Temporal lobe (tissue), 2 donors: ENCODE measurements around a stretch of chr7.

- RAMPAGE, long total RNA: no peak
Observed at GRCh38 chr7:729552-730394, 2.7 kb upstream of the PRKAR1B start.

DNA sequence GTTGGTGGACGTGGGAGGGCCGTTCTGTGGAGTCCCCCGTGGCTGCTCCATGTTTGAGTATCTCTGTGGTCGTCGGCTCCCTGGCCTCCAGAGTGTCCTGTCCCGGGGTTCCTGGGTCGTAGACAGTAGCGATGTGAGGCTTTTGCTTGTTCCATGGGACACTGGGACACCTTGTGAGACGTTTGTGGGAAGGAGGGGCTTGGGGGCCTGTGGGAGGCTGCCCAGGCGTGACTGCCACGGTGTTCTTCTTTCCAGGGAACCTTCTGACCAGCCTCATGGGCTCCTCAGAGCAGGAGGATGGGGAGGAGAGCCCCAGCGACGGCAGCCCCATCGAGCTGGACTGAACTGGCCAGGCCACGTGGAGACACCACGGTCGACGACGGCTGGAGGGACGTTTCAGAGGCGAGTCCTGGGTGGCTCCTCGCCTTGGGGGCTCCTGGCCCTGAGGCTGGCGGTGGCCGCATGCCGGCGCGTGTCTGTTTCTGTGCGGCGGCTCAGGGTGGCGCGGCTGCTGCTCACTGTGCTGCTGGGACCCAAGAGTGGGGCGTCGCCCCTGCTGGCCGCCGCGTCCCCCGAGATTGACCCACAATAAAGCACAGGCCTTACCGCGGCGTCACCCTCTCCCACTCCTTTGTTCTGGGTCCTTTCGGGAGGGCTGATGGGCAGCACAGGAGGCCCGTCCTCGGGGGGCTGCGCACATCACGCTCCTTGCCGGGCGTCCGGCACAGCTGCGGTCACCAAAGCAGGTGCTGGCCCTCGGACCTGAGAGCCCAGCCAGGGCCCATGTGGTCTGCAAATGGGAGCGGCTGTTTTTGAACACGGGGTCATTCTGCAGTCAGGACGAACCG lies 18.9 kb downstream of the GET4 start:
- RAMPAGE, long total RNA: no peak

GRCh38 chr7:925599-926058 lies 28.9 kb downstream of the ADAP1 start:
- RAMPAGE, long total RNA: no peak

GRCh38 chr7:964740-965470 lies 10.4 kb upstream of the ADAP1 start:
- RAMPAGE, long total RNA: no peak

DNA sequence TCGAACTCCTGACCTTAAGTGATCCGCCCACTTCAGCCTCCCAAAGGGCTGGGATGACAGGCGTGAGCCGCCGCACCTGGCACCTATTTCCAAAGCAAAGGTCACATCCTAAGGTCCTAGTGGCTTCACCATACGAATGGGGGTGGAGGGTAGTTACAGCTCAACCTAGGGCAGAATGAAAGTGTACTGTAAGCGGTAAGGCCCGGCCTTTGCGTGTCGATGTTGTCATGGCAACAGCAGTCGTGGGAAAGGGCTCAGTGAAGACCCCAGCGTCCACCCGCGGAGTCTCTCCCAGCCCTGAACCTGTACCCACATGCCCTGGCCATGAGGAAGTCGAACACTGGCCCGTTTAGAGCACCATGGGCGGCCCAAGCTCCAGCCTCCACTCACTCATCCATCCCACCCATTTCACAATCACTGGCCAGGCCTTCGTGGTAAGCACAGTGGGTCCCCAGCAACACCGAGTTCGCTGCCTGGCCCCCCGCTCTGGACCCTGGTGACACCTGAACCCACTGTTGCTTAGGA lies 1.7 kb upstream of the COX19 start:
- RAMPAGE, long total RNA: no peak

DNA sequence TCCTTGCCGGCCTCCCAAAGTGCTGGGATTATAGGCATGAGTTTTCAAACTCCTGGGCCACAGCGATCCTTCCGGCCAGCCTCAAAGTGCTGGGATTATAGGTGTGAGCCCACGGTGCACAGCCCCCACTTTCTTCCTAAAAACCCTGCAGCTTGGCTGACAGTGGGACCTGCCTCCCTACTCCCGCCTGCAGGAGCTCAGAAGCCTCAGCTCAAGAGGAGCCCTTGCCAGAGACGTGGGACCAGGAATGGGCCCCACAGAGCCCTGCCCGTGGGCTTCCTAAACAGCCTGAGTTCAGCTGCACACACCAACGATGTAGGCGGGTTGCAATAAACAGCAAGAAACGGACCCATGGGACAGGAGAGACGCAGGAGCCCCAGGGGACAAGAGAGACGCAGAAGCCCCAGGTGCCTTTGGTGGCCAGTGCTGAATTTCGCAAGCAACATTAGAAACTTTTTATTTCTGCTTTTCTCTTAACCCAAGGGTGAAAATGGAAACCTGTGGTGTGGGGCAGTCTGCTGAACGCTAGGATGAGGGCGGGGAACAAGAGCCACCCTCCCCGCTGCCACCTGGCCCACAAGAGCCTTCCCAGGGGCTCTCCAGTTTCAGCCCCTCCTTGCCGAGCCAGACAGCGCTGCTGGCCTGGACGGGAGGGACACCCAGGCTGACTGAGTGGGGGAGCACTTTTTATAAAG lies 20.1 kb upstream of the GPR146 start:
- RAMPAGE, long total RNA: no peak

DNA sequence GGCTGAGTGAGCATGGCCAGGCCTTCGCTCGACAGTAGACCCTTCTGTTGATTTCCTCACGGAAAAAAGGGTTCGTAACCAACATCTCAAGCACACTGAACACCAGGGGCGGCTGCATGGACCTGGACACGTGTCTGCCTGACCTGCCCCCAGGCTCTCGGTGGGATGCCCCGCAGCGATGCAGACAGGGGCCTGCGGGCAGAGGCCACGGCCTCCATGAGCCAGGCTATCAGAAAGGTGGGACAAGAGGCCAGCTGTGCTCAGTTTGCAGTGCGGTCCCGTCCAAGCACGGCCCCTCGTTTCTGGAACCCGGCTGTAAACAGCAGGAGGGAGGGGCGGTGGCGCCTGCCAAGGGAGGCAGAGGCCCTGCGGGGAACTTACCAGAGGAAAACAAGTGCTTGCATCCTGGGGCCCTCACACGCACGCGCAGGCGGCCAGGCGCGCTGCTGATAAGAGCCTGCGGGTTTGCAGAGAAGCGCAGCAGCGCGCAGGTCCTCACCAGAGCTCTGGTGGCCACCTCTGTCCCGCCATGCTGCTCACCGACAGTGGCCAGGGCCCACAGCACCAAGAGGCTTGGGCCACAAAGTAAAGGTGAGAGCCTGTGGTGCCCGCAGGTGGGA lies 10.7 kb downstream of the GPR146 start:
- RAMPAGE, long total RNA: no peak

- RAMPAGE, long total RNA: no peak
Observed at GRCh38 chr7:1085237-1085616, 2.7 kb upstream of the GPER1 start.

GRCh38 chr7:1090219-1090511 lies 2.3 kb downstream of the GPER1 start:
- RAMPAGE, long total RNA: no peak

- RAMPAGE, long total RNA: no peak
Observed at GRCh38 chr7:1158115-1158577, 1.9 kb downstream of the ZFAND2A start.

GRCh38 chr7:1171746-1171945 lies 11.7 kb upstream of the ZFAND2A start:
- RAMPAGE, long total RNA: no peak

- RAMPAGE, long total RNA: no peak
Observed at GRCh38 chr7:1230793-1231797, 1.6 kb upstream of the UNCX start.

GRCh38 chr7:1454408-1455068 lies 4.7 kb downstream of the MICALL2 start:
- RAMPAGE, long total RNA: no peak

- RAMPAGE, long total RNA: no peak
Observed at GRCh38 chr7:1545415-1546275, 10.4 kb downstream of the TMEM184A start.

GRCh38 chr7:1670402-1670826 lies 337 bp downstream of the ELFN1 start:
- RAMPAGE, long total RNA: no peak

DNA sequence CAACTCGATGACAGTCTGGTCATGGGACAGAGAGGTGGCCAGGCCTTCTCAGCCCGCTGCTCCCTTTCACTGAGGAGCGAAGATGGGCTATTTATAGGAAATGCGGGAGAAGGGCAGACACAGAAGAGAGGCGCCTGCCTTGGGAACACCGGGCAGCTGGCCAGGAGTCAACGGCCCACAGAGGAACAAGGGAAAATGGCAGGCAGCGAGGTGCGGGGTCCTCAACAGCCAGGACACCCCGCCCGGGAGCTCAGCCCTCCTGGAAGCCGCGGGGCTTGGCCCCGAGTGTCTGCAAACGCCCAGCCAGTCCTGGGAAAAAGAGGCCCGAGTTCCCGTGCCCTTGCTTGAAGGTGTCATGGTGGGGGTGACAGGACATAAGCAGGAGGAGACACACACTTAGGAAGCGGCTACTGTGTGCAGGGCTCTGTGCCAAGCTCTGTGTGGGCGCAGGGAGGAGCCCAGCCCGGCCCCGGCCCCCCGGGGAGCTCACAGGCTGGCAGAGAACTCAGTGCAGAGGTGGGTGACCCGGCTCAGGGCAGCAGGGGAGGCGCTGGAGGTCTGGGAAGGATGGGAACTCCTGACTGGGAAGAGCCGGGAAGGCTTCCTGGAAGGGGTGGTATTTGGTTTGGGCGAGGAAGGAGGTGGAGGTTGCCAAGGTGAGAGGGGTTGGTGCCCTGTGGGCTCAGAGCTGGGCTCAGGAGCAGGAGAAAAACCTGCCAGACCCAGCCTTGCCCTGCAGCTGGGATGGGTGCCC lies 79.9 kb downstream of the ELFN1 start:
- RAMPAGE, long total RNA: no peak

GRCh38 chr7:1851411-1852173 lies 181.5 kb downstream of the ELFN1 start:
- RAMPAGE, long total RNA: no peak

- RAMPAGE, long total RNA: no peak
Observed at GRCh38 chr7:1875338-1875685, 205.2 kb downstream of the ELFN1 start.

DNA sequence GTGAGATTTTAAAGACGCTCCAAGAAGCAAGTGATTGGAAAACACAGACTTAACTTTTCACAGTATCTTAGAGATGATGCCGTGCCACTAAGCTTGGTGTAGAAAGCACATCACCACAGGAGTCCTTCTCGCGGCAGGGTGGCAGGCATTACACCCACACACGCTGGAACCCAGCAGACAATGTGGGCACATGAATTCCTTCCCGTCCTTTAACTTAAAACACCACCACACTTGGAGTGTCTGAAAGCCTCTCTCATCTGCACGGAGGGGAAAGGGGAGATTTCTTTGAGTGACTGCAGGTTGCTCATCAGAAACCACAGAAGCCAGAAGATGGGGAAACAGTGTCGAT lies 254.0 kb downstream of the ELFN1 start:
- RAMPAGE, long total RNA: no peak

DNA sequence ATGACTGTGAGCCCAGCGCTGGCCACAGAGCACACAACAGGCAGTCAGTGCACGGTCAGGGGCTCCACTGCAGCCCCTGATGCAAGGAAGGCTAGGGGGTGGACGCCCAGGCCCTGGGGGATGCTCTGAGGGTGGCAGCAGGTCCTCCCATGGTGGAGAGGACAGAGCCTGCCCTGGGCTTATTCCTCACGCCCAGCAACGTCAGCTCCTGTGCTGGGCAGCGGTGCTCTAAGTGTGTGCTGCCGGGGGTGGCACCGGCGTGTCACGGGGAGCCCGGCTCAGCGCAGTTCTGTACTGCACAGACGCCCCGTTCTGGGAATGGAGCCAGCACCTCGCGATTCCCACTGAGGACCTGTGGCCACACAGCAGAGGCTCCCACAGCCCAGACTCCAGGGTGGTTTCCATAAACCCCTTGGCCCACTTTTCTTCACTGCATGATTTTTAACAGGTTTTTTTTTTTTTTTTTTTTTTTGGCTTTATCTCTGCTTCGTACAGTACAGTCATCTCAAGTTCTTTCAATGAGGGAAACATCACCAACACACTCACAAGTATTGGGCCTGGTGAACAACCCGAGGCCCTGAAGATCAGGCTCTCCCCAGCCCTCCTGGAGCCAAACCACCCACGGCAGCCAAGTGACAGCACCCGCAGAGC lies 223.0 kb downstream of the MAD1L1 start:
- RAMPAGE, long total RNA: no peak